Peritoneum (tissue), 1 donor: ENCODE results near the gene ONECUT2.

GRCh38 chr18:56923819-56924374 is 223.0 kb upstream of the BOD1L2 start:
- PRO-cap, result no peak

DNA sequence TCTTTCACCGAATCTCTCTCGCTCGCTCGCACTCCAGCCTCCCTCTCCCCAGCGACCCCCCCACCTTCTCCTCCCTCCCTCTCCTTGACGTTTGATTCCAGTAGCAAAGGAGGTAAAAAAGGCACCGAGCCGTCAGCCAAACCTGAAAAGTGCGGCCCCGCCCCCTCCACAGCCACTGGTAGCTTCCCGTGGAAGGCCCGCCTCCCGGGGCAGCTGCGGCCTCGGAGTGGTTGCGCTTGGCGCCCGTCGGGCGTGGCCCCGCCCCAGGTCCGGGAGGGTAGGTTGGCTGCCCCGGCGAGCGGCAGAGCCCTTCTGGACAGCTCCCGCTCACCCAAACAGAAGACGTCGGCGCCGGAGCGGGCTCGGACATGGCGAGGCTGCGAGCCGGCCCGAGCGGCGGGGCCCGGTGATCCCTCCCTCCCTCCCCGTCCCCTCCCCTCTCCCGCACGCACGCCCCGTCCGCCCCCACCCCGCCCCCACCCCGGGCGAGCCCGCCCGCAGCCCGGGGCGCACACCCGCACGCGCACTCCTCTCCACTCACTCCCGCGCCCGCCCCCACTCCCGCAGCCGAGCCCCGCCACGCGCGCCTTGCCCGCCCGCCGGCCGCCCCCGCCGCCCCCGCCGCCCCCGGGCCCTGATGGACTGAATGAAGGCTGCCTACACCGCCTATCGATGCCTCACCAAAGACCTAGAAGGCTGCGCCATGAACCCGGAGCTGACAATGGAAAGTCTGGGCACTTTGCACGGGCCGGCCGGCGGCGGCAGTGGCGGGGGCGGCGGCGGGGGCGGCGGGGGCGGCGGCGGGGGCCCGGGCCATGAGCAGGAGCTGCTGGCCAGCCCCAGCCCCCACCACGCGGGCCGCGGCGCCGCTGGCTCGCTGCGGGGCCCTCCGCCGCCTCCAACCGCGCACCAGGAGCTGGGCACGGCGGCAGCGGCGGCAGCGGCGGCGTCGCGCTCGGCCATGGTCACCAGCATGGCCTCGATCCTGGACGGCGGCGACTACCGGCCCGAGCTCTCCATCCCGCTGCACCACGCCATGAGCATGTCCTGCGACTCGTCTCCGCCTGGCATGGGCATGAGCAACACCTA is at the start of gene ONECUT2:
ONECUT2 (plus strand) TSS at position 304 of the 1,089 bp plus-strand sequence.
- PRO-cap, result unidirectional peak, plus-strand start at position 338 of the sequence

GRCh38 chr18:57783885-57784504 is 19.1 kb downstream of the ATP8B1 start:
- PRO-cap, result no peak

DNA sequence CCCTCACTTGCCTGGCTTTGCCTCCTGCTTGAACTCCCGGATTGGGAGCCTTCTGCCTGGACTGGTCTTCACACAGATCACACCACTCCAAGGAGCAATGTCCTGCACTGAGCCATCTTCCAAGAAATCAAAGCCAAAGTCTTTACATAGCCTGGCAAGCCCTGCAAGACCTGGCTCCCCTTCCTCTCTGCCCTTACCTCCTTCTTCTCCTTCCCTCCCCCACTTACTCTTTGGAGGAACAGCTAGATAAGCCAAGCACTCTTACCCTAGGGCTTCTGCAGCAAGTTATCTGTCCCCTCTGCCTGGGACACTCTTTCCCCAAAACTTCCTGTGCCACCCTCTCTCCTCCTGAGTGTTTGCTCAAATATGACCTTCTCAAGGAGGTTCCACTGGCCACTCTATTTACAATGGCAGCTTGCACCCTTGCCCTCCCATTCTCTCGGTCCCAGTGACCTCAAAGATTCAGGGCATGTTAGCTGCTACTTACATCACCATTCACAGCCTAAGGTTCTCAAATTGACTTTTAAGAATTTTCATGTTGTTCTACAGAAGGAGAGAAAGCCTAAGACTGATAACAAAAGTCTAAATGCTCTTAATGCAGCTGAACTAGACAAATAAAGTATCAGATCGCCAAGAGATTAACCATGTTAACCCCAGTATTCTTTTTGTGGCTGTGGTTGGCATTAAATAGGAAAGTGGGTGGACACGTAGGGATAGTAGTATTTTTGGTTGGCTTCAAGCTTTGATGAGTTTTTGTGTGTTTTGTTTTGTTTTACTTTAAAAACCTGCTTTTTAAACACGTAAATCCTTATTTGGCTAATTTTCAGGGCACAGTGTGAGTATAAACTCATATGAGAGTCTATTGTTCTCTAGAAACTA is 9.5 kb downstream of the ATP8B1 start:
- PRO-cap, result no peak

DNA sequence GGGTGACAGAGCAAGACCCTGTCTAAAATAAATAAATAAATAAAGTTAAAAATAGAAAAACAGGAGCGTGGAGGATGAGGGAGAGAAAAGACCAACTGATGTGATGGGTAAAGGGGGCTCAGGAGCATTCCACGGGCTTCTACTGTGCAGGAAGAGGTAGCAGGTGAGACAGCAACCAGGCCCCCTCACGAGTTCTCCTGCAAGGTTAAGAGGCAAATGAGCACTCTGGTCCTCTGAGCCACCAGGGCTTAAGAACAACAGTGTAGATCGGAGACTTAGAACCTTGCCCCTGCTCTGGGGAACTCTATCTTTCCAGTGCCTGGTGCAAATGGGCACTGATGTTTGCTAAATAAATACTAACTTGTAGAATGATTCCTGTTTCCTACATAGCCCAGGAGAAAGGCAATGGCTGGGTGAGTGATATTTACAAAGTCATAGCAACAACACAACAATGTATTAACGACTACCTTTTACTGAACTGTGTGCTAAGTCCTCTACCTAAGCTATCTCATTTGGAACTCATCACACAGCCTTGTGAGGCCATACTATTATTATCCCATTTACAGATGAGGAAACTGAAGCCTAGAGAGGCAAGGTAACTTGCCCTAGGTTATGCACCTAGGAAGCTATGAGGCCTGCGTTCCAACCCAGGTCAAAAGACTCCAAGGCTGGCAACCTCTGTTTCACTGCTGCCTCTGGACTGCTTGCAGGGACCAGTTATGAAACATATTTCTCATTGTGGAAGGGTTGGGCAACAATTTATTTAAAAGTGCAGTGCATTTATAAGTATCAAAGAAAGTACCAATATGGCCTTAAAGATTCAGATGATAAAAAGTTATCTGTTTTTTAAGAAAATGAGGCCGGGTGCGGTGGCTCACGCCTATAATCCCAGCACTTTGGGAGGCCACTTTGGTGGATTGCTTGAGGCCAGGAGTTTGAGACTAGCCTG is 4.3 kb downstream of the ATP8B1 start:
- PRO-cap, result no peak

DNA sequence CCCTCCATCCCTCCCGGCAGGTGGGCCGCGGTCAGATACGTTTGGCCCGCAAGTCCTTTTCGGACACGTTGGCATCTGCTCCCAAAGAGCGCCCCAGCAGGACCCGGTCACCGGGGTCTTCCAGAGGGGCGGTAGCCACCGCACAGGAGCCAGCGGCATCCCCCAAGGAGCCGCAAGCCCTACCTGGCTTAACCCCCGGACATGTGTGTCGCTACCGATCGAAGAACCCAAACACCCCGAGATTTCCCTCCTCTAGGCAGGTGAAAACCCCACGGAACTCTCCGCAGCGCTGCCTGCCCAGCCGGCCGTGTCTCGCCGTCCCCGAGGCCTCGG is 670 bp downstream of the ATP8B1 start:
- PRO-cap, result no peak

DNA sequence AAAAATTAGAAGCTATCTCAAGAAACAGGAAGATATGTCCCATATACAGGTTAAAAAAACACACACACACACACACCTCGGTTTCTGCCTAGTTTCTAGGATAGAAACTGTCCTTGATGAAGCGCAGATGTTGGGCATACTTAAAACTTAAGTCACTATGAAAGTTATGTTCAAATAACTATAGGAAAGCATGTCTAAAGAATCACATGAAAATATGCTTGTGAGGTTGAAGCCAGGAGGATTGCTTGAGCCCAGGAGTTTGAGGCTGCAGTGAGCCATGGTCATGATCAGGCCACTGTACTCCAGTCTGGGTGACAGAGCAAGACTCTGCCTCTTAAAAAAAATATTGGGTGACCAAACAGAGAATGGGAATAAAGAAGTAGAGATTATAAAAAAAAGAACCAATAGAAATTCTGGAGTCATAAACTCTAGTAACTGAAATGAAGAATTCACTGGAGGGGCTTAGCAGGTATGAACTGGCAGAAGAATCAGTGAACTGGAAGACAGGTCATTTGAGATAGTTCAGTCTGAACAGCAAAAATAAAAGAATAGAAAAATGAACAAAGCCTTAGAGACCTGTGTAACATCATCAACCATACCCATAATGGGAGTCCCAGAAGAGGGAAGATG is 27.1 kb downstream of the NEDD4L start:
- PRO-cap, result no peak

- PRO-cap, result no peak
These were observed 34.9 kb downstream of the NEDD4L start for GRCh38 chr18:58078526-58079642.

GRCh38 chr18:58128588-58129022 is 84.6 kb downstream of the NEDD4L start:
- PRO-cap, result no peak

DNA sequence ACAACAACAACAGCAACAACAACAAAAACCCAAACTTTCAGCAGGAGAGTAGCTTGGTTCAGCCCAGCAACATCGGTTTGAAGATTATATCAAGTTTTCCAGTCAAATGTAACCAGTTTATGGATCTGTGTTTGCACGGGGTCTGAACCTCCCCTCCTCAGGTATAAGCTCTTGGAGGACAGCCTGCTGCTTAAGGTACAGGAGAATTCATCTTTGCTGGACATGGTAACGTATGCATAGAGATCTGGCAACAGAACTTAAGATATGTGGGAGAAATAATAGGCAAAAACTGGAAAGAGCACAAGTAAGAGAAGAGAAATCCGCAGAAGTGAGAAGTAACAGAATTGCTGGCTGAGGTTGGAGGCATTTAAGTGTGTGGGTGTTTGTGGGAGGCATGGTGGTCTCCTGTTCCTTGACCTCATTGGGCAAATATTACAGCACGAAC is 162.4 kb downstream of the NEDD4L start:
- PRO-cap, result no peak

GRCh38 chr18:58208266-58208706 is 164.3 kb downstream of the NEDD4L start:
- PRO-cap, result no peak

DNA sequence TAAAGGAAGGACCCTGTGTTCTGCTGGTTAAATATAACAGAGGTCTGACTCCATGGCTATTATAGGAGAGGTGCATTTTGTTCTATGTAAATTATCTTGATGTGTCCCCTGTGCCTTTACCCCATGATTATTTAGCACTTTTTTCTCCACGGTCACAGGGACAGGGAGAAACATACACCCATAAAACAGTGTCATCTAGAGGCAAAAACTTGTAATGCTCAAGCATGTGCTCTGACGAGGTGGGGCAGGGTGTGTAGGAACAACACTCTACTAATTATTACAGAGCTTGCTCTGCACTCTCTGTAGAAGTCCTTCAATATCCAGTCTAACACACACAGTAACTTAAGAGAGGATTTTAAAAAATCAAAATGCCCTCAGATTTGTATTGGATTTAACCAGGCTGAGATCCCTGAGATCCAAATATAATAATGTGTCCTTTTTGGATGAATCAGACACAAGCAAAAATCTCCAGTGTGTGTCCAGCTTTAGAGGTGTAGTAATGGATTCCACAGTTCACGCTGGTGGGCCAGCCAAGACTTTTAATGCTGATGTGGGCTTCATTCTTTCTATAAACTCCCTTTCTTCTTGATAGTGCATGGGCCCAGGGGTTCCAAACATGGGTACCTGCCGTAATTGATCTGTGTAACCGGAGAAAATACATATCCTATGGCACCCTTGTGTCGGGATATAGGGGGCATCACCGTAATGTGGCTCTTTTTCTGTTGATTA is 188.1 kb downstream of the NEDD4L start:
- PRO-cap, result no peak

GRCh38 chr18:58255811-58256765 is 212.1 kb downstream of the NEDD4L start:
- PRO-cap, result no peak

DNA sequence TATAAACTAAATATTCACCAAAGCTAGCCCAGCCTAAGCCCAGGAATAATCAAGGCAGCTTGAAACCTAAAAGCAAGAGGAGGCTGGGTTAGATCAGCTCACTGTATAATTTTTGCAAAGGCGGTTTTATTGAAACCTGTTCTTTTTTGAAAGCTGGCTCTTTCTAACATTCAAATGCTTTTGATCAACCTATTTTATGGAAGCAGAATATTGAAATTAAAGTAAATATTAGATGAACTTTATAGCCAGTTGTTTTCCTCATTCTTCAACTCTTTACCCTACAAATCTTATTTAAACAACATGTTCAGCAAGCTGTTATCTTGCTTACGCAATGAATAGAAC is 241.5 kb downstream of the NEDD4L start:
- PRO-cap, result no peak

DNA sequence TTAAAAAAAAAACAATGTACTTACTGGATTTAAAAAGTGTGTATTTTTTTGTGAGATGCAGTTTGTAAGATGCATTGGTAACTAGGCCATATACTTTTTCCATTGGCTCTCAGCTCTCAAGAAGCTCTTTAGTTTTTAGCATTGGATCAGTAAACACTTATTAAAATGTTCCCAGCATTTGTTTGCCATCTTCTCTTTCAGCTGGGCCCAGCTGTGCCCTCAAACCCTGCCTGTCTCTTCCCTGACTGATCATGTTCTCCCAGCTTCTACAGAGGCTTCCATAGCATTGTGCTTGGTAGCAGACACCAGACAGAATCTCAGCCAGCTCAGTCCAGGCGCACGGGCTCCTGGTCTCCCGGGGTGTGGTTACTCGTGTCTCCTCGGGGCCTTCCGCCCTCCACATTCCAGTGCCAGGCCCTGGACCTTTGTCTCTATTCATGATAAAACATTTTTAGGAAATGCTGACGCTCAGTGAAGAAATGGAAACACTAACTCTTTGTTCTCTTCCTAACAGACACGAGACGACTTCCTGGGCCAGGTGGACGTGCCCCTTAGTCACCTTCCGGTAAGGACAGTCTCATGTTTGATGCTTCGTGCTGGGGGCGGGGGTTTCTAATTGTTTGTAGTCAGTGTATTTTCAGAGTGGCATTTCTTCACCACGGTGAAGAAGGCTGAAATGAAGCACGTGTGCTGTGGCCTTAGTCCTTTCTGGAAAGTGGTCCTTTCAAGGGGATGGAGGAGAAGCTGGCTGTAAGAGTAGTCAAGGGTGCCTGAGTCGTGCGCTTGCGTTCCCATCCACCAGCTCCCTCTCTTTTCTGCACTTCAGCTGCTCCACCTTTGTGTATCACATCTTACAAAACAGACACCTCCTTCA is 271.7 kb downstream of the NEDD4L start:
- PRO-cap, result no peak

DNA sequence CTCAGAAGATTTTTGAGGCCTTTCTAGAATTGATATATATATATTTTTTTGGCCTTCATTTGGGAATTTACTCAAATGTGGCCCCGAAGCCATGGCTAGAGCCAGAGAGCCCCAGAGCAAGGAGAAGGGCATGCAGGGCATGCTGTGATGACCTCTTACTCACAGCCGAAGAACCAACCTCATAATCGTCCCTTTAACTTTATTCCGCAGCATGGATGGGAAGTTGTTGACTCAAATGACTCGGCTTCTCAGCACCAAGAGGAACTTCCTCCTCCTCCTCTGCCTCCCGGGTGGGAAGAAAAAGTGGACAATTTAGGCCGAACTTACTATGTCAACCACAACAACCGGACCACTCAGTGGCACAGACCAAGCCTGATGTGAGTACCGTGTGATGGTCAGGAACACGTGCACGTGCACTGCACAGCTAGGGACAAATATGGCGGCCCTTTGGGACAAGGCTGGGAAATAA is 280.8 kb downstream of the NEDD4L start:
- PRO-cap, result no peak

DNA sequence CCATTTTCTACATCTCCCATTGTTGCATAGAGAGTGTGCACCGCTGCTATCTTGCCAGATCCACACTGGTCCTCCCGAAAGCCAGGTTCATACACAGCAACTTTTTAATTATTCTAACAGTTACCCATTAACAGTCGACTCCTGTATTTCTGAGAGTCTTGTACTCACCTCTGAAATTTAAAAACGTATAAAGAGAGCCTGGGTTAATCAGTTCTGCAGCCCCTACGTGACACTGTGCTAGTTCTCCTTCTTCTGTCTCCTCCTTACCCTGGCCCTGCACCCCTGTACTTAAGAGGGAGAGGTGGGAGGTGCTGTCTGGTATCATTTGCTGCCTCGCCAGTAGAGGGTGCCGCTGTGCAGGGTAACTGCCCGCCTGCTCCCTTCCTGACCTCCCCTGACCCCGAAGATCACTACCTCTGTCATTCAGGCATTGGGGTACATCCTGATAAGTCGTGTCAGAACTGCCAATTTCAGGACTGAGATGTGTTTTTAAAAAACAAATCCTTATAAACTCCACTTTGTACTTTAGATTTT is 229.0 kb downstream of the ALPK2 start:
- PRO-cap, result no peak

DNA sequence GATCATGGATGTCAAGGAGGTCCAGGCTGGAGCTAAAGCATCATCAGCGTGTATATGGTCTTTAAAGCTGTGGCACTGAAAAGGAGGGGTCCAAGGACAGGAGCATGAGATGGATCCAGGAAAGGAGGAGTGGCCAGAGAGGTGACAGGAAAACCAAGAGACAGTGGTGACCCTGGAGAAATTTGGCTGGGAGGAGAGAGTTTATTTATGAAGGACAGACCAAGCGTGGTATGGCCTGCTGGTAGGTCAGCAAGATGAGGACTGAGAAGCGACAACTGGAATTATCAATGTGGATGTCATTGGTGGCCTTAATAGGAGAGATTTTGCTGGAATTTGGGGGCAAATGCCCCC is 219.5 kb downstream of the ALPK2 start:
- PRO-cap, result no peak

- PRO-cap, result no peak
These were observed 219.1 kb downstream of the ALPK2 start for GRCh38 chr18:58409786-58410131.

DNA sequence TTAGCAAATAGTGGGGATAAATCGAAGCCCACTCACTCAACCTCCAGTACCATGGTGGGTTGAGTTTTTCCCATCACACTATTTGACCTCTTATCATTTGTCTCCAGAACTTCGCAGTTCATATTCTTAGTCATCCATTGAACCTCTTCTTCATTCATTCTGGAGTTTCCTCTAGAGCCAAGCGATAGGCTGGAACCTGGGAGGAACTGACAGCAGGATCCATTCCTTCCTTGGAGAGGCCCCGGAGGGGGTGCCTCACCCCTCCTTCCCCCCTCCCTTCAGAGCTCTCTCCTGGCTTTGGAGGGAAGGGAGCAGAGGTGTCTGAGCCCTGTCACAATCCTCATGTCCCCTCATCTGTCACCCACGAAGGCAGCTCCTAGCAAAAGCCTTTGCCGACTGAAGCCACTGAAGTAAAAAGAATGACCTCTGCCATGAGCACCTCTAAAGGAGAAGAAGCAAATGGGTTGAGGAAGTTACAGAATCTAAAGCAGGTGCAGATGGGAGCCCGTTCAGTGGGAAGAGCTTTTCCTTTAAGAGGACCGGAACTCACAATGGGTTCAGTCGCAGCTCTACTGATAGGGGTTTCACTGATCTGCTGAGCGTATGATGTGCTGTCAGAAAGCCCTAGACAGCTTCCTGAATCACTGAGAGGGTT is 214.0 kb downstream of the ALPK2 start:
- PRO-cap, result no peak